Penis (tissue), 1 donor: ENCODE results near the gene STARD5.

GRCh38 chr15:79846268-79847175 lies 50.3 kb downstream of the MTHFS start:
- PRO-cap, result no peak

DNA sequence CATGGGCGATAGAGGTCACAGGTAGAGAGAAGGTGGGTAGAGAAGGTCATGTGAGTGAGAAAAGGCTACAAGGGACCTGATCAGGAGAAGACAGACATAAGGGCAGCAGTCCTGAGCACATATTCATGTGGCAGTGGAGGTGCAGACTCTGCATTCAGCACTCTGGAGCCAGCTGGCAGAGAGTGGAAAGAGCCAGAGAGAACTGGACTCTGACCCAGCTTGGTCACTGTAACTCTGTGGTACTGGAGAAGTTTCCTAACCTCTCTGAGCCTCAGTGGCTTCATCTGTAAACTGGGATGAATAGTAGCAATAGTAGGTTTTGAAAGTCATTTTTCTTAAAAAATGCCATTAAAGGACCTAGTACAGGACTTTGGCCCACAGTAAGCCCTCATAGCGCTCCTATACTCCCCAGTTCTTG lies 17.7 kb upstream of the BCL2A1 start:
- PRO-cap, result no peak

DNA sequence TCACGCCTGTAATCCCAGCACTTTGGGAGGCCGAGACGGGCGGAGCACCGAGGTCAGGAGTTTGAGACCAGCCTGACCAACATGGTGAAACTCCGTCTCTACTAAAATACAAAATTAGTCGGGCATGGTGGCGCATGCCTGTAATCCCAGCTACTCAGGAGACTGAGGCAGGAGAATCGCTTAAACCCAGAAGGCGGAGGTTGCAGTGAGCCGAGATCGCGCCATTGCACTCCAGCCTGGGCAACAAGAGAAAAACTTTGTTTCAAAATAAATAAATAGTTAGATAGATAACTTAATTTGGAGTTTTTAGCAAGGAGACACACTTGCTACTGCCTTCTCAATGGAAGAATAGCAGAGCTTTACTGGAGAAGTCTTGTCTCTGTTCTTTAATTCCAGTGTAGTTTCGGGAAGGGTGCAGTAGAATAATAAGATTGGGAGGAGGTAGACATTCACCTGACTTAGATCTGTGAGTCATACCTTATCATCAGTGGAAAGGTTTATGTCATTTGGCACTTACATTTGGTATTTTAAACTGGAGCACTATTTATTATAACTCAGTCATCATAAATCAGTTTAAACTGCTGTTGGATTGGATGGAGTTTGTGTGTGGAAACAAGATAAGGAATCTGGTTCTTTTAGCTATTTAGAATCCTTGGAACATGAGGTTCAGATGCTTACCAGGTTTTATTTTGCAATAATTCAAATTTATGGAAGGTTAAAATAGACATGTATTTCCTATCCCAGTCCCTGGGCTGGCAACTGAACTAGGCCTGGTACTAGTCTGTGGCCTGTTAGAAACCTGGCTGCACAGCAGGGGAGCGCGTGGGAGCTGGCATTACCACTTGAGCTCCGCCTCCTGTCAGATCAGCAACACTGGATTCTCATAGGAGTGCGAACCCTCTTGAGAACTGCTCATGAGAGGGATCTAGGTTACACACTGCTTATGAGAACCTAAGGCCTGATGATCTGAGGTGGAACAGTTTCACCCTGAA lies 34.3 kb downstream of the ZFAND6 start:
- PRO-cap, result no peak

- PRO-cap, result no peak
Observed at GRCh38 chr15:80127902-80128515, 24.8 kb upstream of the FAH start.

DNA sequence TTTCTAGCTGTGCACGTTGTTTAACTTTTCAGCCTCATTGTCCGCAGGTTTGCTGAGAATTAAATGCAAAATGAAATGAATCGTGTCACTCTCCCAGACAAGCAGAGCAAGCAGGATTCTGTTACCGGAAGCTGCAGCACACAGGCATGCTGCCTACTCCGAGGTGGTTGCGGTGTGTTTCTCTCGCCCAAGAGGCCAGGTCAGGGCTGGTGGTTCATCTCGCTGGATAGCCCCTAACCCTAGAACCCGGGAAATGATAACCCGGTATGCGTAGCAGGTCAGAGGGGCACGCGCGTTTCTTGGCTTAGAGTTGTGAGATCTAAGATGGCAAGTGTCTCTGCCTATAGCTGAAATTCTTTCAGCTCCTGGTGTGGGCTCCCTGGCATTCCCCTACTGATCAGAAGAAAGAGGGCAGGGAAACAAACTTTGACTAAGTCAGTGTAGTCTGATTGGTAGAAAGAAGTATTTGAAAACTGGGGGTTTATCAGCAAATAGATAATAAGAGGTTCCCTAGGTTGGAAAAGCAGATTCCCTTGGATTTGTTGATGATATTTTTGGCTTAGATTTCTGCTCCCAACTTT lies 603 bp downstream of the FAH start:
- PRO-cap, result no peak

DNA sequence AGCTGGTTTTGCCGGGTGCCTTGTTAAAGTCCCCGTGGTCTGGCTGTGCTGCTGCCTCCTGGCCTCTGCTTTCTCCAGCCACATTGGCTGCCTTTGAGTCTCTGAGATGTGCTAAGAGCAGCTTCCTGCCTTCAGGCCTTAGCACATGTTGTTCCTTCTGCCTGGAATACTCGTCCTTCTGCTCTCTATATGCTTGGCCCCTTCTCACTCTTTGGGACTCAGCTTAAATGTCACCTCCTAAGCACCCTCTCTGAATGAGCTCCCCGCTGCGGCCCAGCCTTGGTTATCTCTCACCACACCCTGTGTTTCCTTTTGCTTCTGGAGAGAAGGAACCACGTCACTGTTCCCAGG lies 2.1 kb downstream of the FAH start:
- PRO-cap, result no peak

DNA sequence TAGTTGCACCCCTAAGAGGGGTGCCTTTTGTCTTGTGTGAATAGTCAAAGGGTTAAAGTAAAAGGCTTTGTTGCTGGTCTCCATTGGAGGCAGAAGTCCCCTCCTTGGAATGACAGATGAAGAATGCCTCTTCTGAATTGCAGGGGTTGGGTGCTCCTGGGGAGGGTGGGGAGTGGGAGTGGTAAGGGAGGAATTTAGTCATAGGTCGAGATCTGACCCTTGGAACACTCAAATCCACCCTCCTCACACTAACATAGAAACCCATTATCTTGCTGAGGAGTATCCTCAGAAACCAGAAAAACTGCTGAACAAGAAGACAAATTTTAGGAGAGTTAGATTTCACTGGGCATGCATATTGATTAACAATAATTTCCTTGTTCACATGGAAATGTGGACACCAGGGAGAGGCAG lies 4.7 kb downstream of the CTXND1 start:
- PRO-cap, result no peak

DNA sequence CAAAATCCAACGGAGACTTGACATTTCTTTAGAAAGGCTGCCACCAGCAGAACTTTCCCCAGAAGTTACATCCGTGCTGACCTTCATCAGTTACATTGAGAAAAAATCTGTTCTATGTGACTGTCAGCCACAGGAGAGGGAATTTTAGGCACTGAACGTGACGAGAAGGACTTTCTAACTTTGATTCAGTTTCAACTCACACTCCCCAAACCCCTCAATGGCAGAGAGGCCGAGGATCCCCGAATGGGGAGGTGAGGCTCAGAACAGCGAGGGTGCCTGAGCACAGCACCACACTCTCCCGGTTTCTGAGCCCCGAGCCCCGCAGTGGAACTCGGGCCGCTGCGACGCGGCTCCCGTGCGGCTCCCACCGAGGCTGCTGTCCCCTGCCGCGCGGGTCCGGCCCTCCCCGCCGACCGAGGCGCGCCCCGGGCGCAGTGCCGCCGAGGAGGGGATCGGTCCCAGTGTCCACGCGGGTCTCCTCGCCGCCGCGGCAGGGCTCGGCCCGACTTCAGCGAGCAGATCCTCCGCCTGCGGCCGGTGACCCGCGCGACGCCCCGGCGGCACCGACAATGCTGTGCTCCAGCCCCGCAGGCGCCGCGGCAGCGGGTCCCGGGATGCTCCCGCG lies 527 bp downstream of the CTXND1 start:
- PRO-cap, result no peak

DNA sequence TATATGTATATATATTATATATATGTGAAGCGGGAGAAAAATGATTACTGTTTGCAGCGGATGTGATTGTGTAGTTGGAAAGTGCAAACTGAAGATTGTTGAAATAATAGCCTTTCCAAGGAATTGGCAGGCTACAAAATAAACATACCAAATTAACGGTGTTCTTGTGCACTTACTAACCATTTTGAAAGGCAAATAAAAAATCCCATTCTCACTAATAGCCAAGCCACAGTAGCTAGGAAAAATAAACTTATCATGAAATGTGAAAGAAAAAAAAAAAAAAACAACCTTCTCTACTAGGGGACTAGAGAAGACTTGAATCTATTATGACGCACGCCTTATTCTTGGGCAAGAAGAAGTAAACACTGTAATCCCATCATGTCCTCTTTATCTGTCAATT lies 633 bp upstream of the CTXND1 start:
- PRO-cap, result no peak

DNA sequence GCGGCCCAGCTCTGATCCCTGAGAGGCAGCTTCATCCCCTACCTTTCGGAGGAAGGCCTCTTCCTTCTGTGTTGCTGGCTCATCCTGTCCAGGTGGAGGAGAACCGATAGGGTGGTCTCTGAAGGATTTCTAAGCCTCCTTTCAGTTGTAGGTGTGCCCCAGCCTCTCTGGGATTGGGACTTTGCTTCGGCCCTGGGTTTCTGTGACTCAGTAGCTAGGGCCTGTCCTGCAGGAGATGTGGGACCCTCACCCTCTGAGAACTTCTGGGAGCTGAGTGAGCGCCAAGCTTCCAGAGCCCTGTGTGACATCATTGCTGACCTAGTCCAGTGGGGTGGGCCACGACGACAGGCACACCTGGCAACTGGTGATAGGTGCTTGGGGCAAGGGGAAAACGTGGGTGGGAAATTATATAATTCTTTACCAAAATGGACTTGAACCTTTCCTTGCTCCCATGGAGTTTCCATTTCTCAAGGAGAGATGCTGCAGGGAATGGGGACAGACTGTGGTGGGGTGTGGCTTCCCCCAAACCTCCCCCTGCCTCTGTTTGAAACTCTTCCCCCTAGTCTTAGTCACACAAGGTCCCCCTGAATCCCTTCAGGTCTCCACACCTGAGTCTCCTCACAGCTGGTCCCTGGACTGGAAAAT lies 62.5 kb upstream of the ARNT2 start:
- PRO-cap, result no peak

DNA sequence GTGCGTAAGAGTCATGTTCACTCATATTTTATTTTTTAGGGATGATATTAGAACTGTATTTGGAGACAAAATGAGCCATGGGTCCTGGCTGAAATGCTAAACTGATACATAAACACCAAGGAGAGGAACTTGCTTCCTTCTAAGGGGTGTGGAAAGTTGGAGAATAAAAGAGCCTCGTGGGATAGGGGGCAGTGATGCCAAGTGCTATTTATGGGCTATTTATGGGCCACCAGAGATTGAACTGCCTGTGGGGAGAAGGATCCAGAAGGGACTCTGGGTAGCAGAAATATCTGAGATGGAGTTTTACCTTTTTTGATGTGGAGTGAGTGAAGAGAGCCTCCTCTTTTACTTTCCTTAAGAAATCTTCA lies 1.8 kb upstream of the ARNT2 start:
- PRO-cap, result no peak

DNA sequence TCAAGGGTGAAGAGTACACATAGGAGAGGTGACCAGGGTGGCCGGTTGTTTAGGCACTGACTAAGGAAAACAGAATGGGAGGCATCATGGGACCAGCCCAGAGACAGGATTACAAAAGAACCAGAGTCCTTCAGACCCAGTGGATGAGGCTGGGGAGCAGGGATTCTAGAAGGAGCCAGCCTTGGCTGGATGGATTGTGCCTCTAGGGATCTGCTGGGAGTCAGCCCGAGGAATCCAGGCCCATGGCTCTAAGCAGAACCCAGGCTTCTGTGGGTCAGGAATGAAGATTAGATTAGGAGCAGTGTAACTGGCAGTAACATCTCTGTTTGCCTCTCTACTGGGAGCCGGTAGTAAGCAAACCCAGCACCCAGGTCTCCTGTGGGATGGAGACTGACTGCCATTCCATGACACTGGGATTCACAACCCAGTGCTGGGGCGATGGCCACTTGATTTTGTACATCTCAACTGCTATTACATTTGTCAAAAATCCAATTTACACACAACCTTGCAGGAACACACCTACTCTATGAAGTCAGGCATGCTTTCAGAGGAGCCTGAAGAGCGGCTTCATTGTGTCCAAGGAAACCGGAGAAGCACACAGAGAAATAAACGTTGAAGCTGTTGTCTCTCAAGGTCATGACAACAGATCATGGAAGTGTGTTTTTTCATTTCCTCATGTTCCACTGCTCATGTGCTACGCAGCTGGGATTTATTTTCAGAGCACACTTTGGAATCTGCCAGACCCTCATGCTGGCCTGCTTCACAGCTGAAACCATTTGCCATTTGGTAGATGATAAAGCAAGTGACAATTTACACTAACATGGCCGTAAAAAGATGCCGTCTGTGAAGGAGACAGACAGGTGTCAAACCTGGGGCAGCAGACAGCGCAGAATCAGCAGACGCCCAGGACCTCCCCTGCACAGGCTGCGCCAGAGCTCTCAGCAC lies 98.9 kb downstream of the ARNT2 start:
- PRO-cap, result no peak

DNA sequence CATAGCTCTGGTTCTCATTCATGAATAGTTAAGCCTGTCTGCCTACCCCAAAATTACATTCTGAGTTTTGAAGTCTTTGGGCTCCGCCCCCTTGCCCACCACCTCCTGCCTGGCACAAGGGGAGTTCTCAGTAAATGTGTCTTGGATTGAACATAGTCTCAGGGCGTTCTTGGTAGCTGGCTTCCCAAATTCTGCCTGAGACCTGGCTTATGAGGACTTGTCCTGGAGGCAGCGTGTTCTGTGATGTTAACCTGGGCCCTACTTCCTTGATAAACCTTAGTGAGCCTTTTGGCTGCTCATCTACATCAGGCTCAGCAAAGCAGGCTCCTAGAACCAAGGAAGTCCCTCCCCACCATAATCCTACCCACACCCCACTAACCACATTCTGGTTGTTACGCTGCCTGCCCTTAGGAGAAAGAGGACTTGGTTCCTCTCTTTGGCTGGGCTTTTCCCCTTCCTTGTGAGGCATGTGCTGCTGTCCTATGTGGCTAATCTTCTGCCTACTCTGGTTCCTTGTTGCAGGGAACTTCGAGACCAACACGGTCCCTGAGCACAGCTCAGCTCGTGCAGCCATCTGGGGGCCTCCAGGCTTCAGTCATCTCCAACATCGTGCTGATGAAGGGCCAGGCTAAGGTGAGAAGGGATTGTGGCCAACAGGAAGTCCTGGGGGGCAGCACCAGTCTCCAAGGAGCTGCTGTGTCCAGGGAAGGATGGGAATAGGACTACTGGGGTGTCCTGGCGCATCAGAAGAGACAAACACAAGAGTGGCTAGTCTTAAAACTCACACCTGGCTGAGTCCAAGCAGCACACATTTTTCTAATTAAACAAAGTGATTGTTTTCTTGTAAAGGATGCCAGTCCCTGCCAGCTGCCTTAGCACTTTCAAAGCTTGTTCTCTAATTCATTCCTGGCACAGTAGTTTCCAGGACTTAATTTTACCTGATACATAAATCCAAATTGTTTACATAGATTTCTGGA lies 54.6 kb downstream of the STARD5 start:
- PRO-cap, result no peak

DNA sequence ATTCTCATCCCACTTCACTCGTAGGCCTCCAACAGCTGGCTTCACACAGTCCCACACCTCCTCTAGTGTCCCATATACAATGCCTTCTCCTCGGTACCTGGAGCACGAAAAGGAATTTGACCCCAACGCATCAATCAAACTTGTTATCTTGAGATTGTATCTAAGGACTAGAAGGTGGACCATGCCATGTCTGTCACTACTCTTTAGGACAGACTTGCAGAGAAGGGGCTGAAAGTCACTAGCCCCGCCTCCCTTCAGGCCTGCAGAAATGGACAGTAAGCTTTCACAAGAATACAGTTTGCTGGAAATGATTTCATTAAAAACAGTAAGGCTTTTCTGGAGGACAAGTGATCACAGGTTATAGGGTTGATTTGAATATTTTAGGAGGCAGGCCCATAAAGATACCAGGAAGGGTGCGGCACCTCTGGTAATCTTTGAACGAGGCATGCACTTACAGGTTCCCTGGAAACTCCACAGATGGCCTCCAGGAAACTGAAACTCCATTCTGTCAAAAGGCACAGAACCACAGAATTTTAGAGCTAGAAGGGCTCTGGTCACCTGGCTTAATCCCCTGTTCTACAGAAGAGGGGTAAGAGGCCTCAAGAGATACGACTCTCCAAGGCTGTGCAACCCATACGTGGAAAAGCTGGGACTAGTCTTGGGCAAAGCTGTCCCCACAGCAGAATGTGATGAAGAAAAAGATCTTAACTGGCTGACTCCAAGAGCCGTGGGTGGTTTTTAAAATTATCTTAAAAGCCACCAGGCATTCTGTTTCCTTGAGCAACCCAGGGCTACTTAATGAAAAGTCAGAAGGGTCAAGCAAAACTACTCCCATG lies 1.3 kb downstream of the STARD5 start:
- PRO-cap, result no peak

DNA sequence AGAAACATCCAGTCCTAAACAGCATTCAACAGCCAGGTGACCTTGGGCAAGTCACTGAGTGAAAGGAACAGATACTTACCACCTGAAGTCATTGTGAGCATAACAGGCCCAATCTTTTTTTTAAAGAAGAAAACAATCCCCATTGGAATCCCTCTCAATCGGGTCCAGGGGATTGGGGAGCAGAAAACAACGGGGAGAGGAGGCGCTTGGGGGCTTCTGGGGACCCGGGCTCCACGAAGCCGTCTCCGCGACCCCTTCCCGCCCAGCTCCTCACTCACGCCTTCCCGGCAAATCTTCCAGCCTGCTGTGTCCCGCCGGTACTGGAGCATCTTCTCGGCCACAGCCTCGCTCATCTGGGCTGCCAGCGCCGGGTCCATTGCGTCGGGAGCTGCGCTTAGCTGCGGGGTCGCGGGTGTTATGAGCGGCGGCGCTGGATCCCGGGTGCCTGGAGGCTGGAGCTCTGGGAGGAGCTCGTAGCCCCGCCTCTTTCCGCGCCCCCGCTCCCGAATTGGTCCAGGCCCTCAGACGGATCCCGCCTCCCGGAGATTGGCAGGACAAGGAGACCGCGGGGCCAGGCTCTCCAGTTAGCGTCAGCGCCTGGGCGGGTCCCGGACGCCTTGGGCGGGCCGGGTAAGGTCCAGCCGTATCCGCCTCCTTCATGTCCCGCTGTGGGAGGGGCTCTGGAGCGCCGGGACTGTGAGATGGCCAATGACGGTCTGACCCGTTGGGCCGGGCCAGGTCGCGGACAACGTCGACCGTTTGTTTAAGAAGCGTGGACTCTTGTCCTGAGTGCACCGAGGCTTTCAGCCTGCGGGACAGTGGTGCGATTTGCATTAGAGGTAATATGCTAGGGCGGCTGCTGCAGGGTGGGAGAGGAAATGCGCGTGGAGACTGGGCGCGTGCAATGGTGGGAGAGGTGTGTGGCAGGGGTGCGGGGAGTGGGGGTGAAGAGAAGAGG lies at the start of gene STARD5:
Gene STARD5 (minus strand): TSS at position 419 of the 958 bp plus-strand sequence.
- PRO-cap, result bidirectional peak, plus-strand start at position 685 of the sequence, minus-strand start at position 392 of the sequence

DNA sequence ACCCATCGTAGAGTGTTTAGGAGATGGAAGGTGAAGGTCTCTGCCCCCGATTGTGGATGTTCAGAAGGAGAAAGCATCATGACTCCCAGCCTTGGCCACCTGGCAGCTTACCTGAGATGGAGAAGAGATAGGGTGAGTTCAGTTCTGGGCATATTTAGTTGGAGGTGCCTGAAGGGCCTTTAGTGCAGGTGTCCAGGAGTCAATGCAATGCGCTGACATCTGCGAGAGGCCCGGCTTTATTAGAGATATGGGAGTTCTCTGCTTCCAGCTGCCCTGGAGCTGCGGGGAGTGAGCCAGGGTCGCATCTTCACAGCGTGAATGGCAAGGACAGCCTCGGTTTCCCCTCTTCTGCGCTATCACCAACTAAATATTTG lies 727 bp upstream of the STARD5 start:
- PRO-cap, result no peak

DNA sequence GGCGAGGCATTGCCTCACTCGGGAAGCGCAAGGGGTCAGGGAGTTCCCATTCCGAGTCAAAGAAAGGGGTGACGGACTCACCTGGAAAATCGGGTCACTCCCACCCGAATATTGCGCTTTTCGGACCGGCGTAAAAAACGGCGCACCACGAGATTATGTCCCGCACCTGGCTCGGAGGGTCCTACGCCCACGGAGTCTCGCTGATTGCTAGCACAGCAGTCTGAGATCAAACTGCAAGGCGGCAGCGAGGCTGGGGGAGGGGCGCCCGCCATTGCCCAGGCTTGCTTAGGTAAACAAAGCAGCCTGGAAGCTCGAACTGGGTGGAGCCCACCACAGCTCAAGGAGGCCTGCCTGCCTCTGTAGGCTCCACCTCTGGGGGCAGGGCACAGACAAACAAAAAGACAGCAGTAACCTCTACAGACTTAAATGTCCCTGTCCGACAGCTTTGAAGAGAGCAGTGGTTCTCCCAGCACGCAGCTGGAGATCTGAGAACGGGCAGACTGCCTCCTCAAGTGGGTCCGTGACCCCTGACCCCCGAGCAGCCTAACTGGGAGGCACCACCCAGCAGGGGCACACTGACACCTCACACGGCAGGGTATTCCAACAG lies 174.9 kb downstream of the MEX3B start:
- PRO-cap, result no peak

- PRO-cap, result no peak
Observed at GRCh38 chr15:82195744-82196246, 66.7 kb downstream of the EFL1 start.

GRCh38 chr15:82541019-82541542 lies 824 bp upstream of the RPS17 start:
- PRO-cap, result no peak

DNA sequence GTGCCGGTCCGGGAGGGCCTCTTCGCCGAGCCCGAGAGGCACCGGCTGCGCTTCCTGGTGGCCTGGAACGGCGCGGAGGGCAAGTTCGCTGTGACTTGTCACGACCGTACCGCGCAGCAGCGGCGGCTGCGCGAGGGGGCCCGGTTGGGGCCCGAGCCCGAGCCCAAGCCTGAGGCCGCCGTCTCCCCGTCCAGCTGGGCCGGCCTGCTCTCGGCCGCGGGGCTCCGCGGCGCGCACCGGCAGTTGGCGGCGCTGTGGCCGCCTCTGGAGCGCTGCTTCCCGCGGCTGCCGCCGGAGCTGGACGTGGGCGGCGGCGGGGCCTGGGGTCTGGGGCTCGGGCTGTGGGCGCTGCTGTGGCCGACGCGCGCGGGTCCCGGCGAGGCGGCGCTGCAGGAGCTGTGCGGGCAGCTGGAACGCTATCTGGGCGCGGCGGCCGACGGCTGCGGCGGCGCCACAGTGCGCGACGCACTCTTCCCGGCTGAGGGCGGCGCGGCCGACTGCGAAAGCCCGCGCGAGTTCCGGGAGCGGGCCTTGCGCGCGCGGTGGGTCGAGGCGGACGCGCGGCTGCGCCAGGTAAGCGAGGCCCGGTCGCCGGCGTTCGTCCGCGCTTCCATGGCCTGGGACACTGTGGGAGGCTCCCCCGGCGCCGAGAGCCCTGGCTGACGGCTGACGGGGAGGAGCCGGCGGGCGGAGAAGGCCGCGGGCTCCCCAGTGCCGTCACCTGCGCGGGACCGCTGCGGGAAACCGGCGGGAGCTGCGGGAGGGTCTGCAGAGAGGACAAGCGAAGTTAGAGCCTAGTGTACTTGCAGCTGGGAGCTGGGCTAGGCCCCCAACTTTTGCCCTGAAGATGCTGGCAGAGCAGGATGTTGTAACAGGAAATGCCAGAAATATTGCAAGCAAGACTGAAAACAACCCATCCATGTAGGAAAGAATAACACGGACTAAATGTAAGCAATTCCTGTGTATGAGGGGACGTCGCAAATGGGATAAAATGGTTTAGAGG lies 636 bp downstream of the WHAMM start:
- PRO-cap, result bidirectional peak, plus-strand start at position 523 of the sequence, minus-strand start at position 498 of the sequence; bidirectional peak, plus-strand start at position 720 of the sequence, minus-strand start at position 627 of the sequence